HT-29 (cell line): ENCODE data around the gene BEST1.

- RAMPAGE, long total RNA, result no peak
Measured at GRCh38 chr11:60935457-60936219, 11.4 kb downstream of the TMEM132A start.

DNA sequence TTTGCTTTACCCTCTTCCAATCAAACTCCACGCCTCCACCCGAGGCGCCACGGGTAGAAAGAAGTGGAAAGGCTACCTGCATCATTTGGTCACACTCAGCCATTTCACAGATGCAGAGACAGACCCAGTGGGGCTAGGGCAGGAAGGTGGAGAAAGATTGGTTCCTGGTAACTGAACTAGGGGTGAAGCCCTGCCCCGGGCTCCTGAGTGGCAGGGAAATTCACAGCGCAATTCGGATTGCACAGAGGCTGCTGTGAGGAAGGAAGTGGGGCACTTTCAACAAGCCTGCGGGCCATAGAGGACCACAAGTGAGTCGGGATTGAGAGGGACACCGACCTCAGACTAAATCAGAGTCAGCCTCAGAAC lies 432 bp upstream of the SLC15A3 start:
- RAMPAGE, long total RNA, result no peak

DNA sequence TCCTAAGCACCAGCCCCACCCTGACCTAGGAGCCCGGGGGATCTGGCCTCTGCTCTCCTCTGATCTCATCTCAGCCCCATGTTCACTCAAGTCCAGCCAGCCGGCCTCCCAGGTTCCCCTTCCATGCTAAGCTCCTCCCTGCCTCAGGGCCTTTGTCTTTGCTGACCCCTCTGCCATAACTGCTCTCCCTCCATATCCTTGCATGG lies 718 bp upstream of the SLC15A3 start:
- RAMPAGE, long total RNA, result no peak

GRCh38 chr11:60957157-60957549 lies 5.2 kb upstream of the SLC15A3 start:
- RAMPAGE, long total RNA, result no peak

DNA sequence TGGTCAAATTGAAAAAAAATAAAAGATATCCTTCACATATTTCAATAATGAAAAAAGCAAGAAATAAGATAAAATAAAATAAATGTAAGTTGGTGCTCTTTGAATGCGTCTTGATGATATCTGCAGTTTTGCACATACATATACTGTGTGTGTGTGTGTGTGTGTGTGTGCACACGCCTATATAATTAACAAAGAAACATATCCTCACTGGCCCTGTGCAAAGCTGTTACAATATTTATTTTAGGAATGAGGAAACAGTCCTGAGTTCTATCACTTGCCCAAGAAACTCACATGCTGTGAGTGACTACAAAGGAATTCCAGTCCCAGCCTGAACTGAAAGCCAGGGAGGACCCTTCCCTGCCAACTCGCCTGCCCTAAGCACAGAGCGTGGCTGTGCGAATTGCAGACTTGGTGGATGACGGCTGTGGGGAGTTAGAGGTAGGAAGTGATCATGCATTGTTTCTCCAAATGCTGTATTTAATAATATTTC lies 26.5 kb upstream of the CD5 start:
- RAMPAGE, long total RNA, result no peak

DNA sequence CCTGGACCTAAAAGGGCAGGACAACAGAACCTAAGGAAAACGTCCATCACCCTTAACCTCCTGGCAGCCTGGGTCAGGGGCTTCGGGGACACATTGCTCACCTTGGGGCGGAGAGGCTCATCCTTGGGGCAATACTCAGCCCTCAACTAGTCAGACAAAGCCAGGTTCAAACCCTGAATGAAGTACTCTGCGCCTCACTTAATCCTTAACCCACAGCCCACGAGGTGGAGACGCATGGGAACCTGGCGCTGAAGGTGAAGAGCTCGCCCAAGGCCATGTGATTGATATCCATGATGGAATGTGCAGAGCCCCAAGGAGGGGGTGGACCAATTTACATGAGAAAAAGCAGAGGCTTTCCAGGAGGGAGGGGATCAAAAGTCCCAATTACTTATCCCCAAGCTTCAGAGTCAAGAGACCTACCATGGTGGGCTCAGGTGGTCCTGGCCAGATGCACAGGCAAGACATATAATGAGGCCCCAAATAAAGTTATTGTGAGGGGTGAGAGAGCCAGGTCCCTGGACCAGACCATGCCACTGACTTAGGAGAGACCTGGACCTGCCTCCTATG lies 26.9 kb downstream of the VPS37C start:
- RAMPAGE, long total RNA, result no peak

DNA sequence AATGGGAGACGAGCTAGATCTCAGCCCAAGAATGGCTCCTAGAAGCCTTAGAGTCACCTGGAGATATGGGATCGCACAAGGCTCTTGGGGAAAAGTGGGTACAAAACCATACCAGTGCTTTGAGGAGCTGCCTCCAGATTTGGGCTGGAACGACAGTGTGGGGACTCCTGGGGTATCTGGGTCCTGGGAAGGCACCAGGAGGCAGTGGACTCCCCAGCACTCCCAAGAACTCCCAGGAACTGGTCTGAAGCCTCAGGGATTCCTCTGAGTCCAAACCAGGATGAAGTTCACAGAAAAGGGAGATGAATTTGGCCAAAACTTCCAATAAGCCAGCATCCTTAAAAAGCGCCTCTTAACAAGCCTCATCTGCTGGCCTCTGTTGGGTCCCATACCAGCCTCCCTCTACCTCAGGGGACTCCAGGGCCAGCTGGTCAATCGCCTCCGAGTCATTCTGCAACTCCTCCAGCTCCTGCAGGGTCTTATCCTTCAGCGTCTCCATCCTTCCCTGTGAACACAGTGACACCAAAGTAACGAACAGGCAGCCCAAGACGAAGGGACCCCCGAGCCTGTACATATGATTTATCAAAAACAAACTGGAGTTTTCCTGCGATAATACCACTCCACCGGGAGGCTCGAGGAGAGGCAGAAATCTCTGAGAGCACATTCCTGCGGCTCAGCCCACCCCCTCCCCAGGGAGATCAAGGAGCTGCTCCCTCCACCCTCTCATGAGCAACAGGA lies 22.7 kb downstream of the VPS37C start:
- RAMPAGE, long total RNA, result no peak

GRCh38 chr11:61332099-61332960 lies 575 bp downstream of the DDB1 start:
- RAMPAGE, long total RNA, result no peak

DNA sequence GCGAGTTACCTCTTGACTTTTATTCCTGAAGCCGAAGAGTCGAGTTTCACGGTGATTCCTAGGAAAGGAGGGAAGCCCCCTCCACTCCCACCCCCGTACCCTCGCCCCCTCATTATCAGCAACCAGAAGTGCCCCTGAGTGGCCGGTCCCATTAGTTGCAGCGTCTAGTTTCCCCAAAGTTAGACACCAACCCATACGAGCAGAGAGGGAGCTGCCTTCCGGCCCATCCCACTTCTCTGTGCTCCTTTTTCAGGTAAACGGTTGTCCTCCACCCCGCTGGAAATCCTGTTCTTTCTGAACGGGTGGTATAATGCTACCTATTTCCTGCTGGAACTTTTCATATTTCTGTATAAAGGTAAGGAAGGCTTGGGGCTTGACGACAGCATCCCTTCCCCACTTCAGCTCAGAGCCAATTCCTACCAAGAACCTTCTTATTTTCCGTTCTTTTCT lies 616 bp downstream of the TMEM216 start:
- RAMPAGE, long total RNA, result no peak

GRCh38 chr11:61446189-61446909 lies 16.4 kb downstream of the SDHAF2 start:
- RAMPAGE, long total RNA, result no peak

- RAMPAGE, long total RNA, result no peak
Measured at GRCh38 chr11:61507791-61508385, 661 bp upstream of the LRRC10B start.

DNA sequence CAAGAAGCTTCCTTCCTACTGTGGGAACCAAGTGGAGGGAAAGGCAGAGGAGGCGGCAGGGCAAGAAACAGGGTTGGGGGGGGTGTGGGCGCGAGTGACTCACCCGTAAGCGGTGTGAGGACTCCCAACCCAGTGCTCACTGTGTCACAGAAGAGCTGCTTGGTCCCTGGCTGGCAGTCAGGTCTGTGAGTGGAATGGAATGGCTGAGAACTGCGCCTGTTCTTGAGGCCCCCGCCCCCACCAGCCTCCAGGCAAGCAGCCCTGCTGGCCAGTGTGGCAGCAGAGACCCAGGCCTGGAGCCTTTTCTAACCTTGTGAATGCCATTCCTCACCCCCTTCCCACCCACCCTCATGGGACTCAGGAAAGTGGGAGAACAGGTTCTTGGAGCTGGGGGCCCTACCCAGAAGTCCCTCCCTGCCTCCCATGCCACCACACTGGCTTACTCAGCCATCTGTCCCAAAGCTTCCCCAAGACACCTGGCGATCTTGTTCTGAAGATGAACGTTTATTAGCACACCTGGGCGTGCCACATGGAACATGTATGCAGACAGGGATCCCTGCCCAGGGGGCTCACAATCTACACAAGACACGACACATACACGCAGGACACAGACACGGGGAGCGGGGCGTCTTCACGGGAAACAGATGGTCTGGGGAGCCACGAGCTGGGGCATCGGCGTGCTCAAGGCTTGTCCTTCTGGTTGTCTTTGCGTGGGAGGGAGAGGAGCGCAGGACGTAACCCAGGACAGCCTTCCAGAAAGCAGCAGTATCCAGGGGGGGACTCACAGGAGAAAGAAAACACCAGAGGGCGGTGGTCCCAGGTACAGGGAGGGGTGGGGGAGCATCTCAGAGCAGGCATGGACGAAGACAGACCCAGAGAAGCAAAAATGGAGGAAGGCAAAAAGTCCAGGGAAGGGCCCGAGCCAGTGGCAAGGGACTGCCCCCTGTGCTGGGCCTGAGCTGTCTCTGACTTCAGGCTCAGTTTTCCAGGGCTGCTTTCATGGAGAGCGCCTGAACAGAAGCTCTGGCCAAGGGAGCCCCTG lies 5.0 kb downstream of the LRRC10B start:
- RAMPAGE, long total RNA, result no peak

GRCh38 chr11:61589807-61590300 lies 9.0 kb upstream of the SYT7 start:
- RAMPAGE, long total RNA, result no peak

DNA sequence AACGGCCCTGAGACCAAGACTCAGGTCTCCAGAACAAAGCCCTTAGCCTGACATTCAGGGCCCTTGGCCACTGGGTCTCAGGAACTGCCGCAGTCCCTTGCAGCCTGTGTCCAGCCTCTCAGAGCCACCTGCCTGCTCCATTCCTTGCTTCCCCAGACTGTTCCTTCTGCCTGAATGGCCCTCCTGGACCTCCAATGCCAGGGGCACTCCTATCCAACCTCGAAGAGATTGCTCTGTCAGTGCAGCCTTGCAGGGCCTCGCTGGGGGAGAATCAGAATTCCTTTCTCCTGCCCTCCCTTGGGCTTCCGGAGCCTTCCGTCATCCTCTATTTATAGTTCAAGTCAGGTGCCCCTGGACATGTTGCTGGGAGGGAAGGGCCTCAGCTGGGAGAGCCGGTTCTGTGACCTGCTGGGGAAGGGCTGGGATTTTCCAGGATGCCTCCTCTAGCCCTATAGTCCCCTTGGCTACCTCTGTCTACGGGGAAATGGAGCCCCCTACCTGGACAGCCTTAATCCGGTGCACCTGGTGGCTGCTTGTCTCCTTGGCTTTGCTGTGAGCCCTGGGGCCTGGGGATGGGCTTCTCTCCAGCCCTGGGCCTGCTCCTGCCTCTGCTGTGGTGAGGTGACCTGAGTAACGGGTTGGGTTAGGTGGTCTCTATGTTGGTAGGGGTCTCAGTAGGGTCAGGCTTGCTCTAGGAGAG lies 45.8 kb upstream of the SYT7 start:
- RAMPAGE, long total RNA, result no peak

- RAMPAGE, long total RNA, result no peak
Measured at GRCh38 chr11:61655056-61655391, 25.2 kb upstream of the DAGLA start.

- RAMPAGE, long total RNA, result no peak
Measured at GRCh38 chr11:61666809-61667457, 13.3 kb upstream of the DAGLA start.

- RAMPAGE, long total RNA, result no peak
Measured at GRCh38 chr11:61749547-61750531, 2.6 kb upstream of the MYRF start.

GRCh38 chr11:61949136-61950533 lies at the start of gene BEST1:
TSS of gene BEST1 (plus strand) at chr11:61950351.
- RAMPAGE, long total RNA, result no peak

DNA sequence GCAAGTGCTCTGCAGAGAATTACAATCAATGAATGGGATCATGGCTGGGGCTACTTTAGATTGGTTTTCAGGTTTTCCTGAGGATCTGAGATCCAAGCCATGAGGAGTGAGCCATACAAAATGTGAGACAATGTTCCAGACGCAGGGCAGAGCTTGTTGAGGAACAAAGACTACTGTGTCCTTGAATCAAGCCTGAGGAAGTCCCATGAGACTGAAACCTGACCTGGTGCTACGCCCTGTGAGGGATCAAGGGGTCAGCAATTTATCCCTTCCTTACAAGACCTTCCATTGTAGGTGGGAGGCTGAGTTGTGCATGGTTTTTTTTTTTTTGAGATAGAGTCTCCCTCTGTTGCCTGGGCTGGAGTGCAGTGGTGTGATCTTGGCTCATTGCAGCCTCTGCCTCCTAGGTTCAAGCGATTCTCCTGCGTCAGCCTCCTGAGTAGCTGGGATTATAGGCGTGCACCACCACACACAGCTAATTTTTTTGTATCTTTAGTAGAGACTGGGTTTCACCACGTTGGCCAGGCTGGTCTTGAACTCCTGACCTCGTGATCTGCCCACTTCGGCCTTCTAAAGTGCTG lies 2.2 kb downstream of the INCENP start:
- RAMPAGE, long total RNA, result no peak

DNA sequence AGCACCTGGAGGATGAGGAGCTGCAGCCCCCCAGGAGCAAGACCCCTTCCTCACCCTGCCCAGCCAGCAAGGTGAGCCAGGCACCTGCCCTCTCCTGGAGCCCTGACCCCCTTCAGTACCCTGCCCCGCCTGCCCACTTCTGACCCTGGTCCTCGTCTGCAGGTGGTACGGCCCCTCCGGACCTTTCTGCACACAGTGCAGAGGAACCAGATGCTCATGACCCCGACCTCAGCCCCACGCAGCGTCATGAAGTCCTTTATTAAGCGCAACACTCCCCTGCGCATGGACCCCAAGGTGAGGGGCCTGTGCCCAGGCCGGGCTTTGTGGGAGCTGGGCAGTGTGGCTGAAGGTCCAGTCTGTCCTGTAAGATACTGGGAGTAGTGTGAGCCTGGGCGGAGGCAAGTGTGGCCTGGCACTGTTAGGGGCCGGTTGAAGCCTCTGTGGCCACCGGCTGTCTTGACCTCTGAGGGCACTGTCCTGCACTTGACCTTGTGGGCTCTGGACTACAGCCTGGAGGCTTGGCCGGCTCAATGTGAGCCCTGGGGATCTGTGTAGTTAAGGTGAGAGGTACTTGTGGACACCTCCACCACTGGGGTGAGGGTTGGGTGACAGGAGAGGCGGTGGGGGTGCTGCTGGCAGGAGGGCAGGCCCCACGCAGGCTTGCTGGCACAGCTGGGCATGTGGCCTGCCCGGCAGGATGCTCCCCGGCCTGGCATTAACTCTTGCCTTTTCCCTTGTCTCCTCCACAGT lies 17.1 kb downstream of the INCENP start:
- RAMPAGE, long total RNA, result no peak